Right cardiac atrium (tissue), 1 donor: ENCODE measurements around a stretch of chr7.

GRCh38 chr7:84034-84574 lies 108.3 kb upstream of the FAM20C start:
- PRO-cap, result no peak

DNA sequence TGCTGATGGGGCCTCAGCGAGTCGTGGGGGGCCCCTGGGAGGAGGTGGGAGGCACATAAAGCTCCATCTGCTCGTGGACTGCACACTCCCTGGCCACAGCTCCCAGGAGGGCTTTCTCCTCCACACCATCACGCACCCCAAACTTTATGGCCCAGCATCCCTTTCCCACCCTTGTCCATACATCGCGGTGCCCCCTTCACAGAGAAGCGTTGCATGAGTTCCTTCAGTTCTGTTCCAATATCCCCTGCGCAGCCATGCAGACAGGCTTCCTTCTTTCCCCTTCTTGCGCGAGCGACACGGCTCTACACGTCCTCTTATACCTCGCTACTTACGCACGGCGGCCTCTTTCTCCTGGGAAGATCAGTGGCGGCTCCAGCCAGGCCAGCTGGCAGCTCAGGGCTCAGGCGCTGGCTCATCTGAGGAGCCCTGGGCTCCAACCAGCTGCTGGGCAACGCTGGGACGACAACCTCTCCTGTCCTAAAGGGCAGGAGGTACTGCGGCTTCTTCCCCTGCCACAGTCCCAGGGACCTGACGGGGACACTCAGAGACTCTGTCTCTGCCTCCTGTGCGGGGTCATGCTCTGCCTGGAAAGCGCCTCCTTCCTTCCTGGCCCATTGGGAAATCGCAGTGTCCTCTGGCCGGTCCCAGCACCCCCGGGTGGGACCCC lies 5.2 kb upstream of the FAM20C start:
- PRO-cap, result no peak

DNA sequence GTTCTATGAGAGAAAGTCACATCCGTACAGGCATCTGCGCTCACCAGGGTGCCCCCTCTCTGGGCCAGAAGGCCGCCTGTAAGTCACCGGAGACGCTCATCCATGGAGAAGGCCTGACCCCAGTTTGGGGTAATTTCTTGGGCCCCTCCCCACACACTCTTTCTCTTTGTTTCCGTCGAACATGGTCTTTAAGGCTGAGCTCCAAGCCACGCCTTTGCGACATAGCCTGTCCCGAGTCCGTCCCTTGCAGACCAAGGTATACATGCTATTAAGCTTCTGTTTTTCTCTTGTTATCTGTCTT lies 4.3 kb upstream of the FAM20C start:
- PRO-cap, result no peak

- PRO-cap, result no peak
Measured at GRCh38 chr7:189641-190515, 2.5 kb upstream of the FAM20C start.

- PRO-cap, result no peak
Measured at GRCh38 chr7:220399-220937, 28.1 kb downstream of the FAM20C start.

GRCh38 chr7:332527-333494 lies 42.8 kb downstream of the FOXL3 start:
- PRO-cap, result unidirectional peak, plus-strand start at chr7:332863

- PRO-cap, result no peak
Measured at GRCh38 chr7:369709-370869, 80.1 kb downstream of the FOXL3 start.

DNA sequence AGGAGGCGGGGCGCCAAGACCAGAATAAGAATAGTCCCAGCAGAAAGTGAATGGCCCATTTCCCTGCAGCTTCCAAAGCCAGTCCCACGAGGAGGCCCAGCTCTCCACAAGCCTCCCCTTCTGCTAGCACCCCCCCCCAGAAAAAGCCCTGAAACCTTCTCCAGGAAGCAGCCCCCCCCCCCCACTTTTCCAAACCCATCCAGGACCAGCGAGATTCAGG lies 3.9 kb downstream of the PDGFA start:
- PRO-cap, result no peak

GRCh38 chr7:518742-519747 lies 601 bp downstream of the PDGFA start:
- PRO-cap, result bidirectional peak, plus-strand start at chr7:519301, minus-strand start at chr7:519172

DNA sequence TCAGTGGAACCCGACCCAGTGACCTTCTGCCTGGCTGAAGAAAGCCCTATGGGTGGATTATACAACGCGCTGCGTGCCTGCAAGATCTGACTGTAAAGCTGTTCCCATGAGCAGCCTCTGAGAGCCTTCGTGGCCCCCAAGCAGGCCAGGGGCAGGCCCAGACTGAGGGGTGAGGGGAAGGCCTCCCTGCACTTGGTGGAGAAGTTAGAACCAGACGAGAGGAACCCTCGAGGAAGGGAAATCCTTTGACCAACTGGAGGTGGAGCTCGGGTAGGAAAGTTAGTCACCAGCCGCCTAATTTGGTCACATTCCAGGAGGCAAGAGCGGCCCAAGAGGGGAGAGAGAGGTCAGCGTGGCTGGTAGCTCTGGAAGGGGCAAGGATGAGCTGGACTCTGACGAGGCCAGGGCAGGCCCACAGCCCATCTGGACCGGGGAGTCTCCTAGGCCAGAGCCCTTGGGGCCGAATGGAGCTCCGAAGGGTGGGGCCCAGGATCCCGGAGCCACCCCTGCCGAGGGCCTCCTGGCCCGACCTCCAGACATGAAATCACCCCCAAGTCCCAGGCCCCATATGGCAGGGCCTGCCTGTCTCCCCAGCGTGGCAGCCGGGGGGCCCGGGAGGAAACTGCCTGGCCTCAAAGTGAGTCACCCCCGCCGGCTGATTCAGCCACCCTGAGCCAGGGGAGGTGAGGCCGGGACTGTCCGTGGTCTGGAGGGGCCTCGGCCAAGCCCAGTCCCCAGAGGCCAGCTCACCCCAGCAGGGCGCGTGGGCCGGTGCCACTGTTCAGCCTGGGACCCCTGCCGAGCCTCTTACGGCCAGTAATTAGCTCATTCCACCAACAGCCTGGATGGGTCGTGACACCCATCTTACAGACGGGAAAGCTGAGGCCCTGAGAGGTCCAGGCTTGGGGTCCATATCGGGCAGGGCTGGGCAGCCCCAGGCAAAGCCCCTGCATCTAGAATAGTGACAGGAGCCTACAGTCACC lies 23.4 kb upstream of the PDGFA start:
- PRO-cap, result no peak

DNA sequence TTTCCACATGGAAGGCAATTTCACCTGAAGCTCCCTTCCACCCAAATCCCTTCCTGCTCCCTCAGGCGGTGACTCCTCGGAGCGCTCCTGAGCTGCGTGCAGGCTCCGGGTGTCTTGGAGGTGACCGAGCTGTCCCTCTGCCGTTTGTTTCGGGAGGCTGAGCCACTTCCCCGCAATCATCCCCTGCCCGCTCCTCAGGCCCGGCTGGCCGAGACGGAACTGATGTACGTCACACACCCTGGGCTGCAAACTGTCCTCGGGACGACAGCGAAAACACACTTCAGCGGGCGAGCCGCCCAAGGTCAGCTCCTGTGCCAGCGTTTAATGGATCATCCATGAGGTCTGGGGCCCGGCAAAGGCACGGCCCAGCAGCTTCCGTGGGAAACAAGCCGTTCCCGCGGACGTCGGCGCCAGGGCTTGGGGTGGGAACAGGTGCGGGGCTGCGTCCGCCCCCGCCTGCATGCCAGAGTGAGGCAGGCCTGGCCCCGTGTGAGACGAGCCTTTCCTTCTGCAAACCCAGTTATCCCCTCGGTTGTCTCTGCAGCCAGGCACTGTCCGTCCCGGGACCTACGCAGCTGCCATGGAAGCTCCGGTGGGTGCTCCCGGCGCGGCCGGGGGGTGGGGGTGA lies 41.9 kb upstream of the PDGFA start:
- PRO-cap, result no peak

GRCh38 chr7:568056-569030 lies 48.7 kb upstream of the PDGFA start:
- PRO-cap, result no peak

GRCh38 chr7:583554-584502 lies 64.2 kb upstream of the PDGFA start:
- PRO-cap, result no peak

GRCh38 chr7:603086-604143 lies 83.8 kb upstream of the PDGFA start:
- PRO-cap, result no peak

DNA sequence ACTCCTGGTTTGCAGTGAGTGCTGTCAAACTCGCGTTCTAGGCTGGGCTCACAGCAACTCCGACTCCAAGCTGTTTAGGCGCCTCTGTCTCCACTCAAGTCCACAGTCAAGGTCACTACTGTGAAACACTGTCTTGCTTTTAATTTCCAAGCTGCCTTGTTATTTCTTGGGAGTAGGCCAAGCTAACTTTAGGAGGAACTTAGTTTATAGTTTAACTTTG lies 1.2 kb upstream of the DNAAF5 start:
- PRO-cap, result no peak

GRCh38 chr7:815266-816012 lies 16.8 kb upstream of the SUN1 start:
- PRO-cap, result bidirectional peak, plus-strand start at chr7:815865, minus-strand start at chr7:815806

DNA sequence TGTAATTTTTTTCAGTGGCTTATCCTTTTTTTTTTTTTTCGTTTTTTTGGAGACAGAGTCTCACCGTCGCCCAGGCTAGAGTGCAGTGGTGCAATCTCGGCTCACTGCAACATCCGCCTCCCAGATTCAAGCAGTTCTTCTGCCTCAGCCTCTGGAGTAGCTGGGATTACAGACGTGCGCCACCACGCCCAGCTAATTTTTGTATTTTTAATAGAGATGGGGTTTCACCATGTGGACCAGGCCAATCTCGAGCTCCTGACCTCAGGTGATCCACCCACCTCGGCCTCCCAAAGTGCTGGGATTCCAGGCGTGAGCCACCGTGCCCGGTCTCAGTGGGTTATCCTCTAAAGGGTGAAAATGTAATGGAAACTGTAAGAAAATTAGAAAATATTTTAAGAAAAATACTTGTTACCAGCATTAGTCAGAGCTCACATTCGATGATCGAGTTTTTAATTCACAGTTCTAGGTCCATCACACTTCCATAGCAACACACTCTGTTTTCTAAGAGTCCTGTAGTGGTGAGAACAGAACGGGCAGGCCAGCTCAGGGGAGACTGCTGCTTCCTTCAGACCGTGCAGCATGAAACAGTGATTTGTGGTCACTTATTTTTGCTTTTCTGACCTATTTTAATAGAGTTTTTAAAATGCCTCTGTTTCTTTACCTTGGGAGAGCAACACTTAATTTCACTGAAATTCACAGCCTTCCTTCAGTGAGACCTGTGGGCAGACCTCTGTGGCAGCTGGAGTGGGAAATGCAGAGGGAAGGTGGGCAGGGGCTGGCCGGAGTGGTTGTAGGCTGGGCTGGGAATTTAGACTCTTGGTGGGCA lies 1.2 kb downstream of the SUN1 start:
- PRO-cap, result no peak

- PRO-cap, result no peak
Measured at GRCh38 chr7:847749-848194, 15.5 kb downstream of the SUN1 start.

- PRO-cap, result no peak
Measured at GRCh38 chr7:877619-878359, 1.4 kb downstream of the GET4 start.

DNA sequence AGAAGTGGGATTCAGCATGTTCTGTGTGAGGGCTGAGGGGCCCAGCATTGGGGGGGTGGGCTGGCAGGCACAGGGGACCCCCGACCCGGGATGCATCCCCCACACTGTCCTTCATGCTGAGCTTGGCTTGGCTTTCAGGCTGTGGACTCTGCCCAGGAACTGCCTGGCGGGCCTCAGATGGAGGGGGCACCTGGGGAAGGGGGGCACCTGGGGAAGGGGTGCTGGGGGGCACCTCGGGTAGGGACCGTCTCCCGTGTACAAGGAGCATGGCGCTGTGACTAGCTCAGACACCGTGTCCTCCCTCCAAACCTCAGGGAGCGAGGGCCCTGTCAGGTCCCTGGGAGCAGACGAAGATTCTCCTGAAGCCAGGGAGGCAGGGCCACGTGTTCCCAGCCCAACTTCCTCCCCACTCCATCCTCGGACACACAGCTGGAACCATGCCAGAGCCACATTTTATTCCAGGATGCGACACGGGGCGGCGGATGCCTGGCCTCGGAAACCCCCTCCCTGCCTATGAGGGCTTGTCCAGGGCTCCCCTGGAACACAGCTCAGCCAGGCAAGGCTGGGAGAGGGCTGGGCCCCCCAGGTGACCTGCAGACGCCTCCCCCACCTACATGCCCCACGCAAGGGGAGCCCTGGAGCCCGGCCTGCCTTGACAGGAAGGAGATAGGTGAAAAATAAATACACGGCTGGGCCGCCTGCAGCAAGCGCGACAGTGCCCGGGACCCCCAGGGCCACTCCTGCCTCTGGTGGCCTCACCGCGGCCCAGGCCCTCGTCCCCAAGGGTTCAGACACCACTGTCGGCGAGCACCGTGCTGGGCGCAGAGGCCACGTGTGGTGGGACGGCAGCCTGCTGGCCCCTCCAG lies 21.3 kb downstream of the GET4 start:
- PRO-cap, result unidirectional peak, plus-strand start at position 544 of the sequence